Anterior vena cava (tissue), 1 donor: ENCODE measurements around the genes GALNT10 and TIMD4.

DNA sequence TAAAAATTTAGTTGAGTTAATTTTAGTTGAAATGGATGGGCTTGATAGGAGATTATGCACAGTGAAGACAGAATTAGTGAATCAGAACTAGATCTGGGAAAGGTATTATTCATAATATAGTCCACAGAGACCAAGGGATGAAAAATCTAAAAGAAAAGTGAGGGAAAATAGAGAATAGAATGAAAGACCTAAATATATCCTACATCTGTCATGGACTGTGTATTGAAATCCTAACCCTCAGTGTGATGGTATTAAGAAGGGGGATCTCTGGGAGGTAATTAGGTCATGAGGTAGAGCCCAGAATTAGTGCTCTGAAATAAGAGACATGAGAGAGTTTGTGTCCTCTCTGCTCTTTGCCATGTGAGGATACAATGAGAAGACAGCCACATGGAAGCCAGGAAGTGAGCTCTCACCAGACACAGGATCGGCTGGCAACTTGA lies 13.0 kb upstream of the SLC36A1 start:
- PRO-cap, result no peak

DNA sequence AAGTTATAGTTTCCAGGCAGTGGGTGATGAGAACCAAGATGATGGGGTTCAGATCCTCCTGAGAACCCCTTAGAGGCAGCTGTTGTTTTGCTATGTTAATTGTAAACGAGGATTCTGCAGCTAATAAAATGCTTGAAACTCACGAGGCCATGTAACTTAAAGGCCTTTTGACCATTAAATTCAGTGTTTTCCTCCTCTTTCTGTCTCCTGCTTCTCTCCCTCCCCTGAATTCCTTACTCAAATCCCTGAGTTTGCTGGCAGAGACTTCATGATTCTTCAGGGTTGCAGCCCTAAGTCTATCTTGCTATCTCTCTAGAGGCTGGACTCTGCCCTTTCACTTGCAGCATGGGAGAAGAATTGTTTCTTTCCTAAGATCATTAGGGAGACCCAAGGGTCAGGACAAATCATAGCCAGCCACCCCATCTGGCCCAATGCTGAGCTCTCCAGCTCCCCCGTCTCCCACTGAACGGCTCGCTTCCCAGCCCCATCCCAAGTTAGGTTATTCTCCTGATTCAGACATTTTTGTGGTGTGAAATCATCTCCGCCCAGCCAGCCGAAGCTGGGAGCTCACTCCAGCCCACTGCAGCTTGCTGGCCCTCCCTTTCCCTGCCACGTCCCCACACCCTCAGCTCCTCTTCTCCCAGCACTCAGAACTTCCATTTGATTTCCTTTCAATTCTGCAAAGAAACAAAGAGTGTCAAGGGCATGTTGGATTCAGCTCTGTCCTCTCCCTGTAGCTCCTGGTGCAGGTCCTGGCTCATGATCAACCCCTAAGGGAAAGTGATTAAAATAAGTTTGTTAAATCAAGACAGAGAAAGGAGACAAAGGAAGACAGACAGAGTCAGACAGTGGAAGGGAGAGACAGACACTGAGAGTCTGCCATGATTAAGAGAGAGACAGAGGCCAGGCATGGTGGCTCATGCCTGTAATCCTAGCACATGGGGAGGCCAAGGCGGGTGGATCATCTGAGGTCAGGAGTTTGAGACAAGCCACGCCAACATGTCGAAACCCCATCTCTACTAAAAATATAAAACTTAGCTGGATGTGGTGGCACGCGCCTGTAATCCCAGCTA lies 12.4 kb upstream of the SPARC start:
- PRO-cap, result bidirectional peak, plus-strand start at position 585 of the sequence, minus-strand start at position 464 of the sequence

DNA sequence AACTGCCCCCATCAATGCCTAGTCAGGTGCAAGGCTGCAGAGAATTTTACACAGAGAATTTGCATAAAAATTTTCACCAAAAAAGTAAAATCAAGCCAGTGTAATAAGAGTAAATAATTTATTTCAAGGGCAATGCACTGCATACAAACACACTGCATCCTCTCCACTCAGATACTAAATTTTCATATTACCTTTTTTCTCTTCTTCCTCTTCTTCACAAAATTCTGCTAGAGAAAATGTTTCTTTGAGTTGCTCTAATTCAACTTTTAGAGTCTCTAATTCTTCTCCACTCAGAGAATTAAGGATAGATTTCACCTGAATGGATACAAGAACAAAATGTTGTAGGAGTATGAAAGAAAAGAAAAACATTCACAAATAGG lies 12.5 kb downstream of the FAM114A2 start:
- PRO-cap, result no peak

- PRO-cap, result bidirectional peak, plus-strand start at chr5:154190733, minus-strand start at chr5:154190413; unidirectional peak, plus-strand start at chr5:154190790
Observed at GRCh38 chr5:154190257-154191481, at the start of gene GALNT10. TSS of gene GALNT10 (plus strand) at chr5:154190733.

DNA sequence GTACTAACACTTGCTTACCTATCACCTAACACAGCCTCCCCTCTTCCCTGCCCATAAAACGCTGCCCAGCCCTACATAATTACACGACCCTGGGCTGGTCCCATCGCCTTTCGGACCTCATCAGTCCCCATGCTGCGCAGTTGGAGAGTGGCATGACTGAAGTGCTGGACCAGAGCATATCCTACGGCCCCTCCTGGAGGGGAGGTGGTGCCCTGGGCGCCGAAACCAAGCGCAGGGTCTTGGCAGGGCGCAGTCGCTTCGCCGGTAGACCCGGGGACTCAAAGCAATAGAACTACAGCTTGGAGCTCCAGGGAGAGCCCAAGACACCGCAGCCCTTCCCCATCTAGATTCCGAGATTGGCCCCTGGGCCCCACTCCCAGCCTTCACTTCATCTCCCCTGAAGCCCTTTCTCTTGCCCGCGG lies 969 bp upstream of the SAP30L start:
- PRO-cap, result no peak

GRCh38 chr5:154756563-154756705 lies 1.3 kb downstream of the LARP1 start:
- PRO-cap, result unidirectional peak, minus-strand start at chr5:154756627

DNA sequence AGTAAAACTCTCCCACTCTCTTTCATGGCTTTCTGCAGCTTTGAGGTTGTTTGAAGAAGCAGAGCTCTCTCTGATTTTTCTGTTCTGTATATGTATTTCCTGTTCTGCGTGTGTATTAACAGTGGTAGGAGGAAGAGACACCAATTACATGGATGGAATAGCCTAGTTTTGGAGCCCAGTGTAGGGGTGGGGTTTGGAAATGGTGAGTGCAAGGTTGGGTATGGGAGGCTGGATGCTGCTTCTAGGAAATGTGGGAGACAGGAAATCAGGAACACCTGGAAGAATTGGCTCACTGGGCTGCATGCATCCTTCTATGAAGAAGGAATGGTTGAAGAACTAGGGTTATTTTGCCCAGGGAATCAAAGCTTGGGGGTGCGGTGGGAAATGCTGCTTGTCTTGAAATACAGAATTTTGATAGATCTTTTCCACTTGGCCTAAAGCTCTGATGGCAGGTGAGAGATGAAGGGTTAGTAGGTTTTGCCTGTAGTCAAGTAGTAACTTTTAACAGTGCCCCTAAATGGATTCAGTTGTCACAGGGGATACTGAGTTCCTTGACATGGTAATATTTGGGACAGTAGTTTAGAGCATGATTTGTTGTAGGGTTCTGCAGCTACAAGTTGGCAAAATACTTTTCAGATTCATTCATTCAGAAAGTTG lies 12.6 kb downstream of the LARP1 start:
- PRO-cap, result no peak

GRCh38 chr5:154803048-154803826 lies 47.2 kb downstream of the FAXDC2 start:
- PRO-cap, result no peak

DNA sequence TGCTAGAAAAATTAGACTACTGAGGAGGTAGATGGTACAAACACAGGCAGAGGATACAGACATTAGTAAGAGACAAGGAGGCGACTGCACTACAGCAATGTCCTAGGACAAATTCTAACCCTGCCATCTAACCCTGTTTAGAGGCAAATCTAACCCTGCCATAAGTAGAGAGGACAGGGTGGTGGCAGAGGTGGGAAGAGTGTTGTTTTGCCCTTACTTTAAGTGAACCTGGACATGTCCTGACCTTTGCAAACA lies 276 bp downstream of the FAXDC2 start:
- PRO-cap, result no peak

GRCh38 chr5:154857316-154857647 lies 1.1 kb upstream of the CNOT8 start:
- PRO-cap, result bidirectional peak, plus-strand start at chr5:154857491, minus-strand start at chr5:154857457

DNA sequence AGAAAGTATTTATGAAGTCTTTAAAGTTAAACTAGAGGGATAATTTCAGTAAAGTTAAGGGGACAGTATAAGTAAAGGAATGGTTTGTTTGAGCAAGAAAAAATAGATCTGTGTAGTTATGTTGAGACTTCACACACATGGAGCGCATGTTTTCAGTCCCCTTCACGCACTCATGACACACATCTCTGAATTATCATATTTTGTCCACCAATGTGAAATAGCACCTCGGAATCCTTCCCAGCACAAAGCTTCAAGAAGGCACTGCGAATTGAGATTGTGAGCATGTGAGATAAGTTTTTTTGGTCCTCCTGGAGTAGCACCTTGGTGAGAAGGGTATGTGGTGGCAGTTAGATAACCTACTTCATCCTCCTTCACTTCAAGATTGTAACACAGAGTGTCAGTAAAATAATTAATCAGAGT lies 143.1 kb downstream of the KIF4B start:
- PRO-cap, result no peak

- PRO-cap, result no peak
Observed at GRCh38 chr5:155729437-155730224, 597.3 kb upstream of the SGCD start.

DNA sequence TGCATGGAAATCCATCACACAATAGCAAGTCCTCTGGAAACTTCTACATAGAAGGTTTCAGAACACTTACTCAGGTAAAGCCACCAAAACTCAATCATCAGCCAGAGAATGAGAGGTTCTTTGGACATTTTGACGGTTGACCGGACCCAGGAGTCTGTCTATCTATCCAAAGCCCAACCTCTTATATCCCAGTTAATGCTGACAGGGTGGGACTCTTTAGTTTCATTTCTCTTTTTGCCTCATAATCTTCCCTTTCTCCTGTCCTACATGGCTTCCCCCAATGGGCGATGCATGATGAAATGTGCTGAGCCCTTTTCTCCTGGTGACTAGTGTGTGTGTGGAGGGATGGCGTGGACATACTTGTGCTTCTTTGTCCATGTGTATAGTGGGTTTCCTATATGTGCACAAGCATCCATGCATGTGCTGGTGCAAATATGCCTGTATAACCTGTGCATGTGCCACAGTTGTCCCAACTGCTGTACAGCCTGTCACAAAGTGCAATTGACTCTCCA lies at the start of gene TIMD4:
TSS of gene TIMD4 (minus strand) at position 156 of the 512 bp plus-strand sequence.
- PRO-cap, result no peak

DNA sequence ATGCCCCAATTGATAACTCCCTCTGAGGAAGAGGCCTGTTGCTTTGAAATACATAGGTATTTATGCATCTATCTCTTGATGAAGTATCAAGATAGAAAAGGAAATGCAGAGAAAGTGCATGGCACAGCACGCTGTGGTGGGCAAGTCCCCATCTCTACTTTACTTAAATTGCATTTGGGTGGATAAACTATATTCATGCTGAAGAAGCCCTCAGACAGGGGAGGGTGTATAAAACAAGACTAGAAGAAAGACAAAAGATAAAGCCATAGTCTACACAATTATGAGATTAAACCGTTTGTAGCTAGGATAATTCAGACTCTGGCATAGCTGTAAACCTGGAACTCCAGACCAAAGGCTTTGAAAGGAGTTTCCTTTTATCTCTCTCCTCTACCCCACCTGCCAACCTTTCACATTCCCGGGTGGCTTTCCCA lies 6.5 kb downstream of the GARIN3 start:
- PRO-cap, result no peak

GRCh38 chr5:157186108-157187439 lies 5.9 kb downstream of the ITK start:
- PRO-cap, result no peak

- PRO-cap, result no peak
Observed at GRCh38 chr5:157195927-157196398, 15.3 kb downstream of the ITK start.

DNA sequence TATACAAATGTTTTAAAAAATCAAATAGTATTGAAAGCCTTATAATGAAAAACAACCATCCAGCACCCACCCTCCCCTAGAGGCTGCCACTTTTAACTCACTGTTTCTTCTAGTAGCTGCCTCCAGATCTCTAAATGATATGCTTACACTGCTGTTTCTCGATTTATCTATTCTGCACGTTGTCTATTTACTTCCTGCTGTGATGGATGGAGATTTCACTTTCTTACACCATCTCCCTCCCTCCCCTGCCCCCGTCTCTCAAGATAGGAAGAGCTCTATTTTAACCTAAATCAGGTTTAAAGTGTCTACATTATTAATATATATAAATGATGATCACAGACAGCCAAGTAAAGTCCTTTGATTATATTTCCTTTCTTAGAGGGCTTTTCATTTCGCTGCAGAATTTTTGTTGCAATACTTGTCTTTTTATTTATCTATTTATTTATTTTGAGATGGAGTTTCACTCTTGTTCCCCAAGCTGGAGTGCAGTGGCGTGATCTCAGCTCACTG lies 6.6 kb downstream of the CYFIP2 start:
- PRO-cap, result no peak

DNA sequence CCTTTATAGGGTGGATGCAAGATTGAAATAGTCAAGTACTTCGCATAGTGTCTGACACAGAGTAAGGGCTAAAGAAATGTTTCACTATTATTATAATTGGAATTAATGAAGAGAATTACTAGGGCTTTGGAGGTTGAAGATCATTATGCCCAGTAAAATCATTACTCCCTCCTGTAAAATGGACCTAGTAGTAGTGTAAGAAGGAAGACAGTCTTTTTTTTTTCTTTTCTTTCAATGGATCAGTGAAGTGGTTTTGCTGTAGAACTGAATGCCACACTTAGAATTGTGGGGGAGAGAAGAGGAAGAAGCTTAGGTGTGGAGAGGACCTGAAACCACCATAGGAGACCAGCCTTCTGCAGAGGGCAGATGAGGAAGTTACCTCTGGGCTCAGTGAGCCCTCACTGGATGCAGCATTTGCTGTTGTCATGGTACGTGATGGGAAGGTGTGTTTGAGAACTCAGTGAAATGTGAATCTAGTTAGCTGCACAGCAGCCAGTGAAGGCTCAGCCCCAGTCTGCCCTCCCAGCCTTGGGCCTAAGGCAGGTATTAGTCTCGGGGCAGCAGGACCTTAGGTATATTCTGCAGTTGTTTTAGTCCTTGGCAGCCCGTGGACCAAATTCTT lies 17.4 kb downstream of the CYFIP2 start:
- PRO-cap, result no peak

- PRO-cap, result bidirectional peak, plus-strand start at chr5:157517279, minus-strand start at chr5:157517073
Observed at GRCh38 chr5:157516830-157517359, 56.9 kb downstream of the NIPAL4 start.

- PRO-cap, result unidirectional peak, plus-strand start at chr5:157544117
Observed at GRCh38 chr5:157543569-157544269, 31.9 kb downstream of the ADAM19 start.